ENCODE results near the gene SORL1.

DNA sequence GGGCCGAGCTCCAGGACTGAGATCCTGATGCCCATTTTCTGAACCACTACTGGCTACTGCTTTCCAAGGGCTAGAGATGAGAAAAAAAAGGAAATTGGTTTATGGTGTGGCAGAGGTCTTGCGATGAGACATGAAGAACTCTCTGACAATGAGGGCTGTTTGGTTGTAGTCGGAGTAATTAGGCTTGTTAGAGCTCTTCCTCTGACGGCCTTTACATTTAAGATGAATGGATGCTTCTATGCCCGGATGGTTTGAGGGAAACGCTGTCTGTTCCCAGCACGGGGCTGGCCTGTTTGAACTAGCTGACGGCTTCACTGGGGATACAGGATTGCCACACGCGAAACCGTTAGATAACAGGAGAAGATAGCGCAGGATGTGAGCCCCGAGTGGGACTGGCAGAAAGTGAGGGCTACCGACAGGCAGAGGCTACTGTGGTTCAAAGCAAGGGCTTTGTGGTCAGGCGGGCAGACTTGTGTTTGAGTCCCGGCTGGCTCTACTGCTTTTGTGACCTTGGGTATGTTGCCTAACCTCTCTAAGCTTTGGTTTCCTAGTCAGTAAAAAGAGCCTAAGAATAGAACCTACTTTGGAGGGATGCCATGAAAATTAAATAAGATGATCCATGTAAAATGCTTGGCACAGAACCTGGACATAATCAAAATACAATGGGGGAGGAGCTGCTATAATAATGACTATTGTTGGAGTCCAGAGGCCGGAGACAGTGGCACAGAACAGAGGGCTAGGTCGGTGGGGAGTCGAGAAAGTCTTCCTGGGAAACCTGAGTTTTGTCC is 2.8 kb upstream of the OAF start:
- PRO-cap: unidirectional peak, plus-strand start at position 349 of the sequence
- RAMPAGE, long total RNA, 3 experiments: no peak in any of the 3 experiments

DNA sequence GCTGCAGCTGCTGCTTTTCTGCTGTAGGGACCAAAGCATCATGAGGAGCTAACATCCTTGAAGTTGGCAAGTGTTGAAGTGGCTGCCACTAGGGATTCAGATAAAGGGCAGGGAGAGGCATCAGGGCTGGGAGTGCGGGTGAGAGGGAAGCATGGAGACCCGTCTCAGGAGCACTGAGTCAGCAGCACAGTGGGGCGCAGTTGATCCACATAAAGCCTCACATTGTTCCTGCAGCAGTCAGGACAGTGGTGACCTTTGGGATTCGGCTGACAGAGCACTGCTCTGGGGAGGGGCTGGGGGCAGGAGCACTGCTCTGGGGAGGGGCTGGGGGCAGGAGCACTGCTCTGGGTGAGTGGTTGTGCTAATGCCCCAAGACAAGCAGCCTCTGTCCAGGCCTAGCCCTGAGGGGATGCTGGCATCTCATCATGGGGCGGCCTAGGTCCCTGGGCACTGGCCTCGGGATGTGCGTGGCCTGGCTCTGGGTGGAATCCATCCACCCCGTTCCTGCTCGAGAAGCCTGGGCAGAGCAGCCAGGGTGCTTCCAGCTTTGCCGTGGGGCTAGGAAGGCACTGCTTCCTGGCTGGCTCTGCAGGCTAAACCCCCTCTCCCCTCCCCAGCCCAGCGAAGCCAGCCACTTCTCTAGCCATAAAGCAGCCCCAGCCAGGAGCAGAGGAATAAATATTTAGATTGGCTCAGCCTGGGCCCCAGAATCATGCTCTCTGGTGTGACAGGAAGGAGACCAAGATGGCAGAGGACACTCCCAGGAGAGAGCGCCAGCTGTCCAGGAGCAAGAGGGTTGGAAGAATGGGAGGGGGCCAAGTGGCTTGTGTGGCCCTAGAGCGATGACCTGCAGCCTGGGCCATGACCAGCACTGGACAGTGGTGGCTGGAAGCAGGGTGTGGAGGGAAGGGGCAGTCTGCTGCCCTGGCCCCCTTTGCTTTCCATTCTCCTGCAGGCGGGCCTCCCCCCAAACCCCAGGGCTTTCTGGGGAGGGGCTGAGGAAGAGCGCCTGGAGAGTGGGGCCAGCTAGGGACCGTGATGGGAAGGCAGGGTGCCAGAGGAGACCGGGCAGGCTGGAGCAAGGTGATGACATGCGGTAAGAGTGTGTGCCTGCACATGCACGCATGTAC is 7.4 kb downstream of the OAF start:
- PRO-cap: no peak
- RAMPAGE, long total RNA, 3 experiments: no peak in any of the 3 experiments

DNA sequence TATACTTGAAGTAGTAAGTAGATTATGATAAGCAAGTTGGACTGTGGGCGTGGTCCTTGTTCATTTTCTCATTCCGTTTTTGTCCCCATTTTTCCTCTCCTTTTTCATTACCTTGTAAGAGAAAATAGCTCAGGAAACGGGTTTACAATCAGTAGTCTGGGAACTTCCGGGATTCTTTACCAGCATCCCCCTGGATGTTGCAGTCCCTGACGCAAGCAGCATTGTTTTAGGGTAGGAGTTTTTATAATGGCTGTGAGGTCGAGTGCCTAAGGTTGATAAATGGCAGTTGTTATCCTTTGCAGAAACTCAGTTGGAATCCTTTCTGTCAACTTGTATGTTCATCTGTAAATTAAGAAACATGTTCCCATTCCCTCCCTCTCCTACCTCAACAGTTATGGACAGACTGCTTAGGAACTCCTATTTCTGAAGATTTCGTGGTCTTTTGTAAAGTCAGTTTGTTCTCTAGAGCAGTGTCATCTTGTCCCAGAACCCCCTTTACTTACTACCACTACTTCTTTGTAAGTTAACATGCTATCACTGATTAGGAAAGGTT is 68.3 kb downstream of the ARHGEF12 start:
- PRO-cap: no peak
- RAMPAGE, long total RNA, 3 experiments: no peak in any of the 3 experiments

DNA sequence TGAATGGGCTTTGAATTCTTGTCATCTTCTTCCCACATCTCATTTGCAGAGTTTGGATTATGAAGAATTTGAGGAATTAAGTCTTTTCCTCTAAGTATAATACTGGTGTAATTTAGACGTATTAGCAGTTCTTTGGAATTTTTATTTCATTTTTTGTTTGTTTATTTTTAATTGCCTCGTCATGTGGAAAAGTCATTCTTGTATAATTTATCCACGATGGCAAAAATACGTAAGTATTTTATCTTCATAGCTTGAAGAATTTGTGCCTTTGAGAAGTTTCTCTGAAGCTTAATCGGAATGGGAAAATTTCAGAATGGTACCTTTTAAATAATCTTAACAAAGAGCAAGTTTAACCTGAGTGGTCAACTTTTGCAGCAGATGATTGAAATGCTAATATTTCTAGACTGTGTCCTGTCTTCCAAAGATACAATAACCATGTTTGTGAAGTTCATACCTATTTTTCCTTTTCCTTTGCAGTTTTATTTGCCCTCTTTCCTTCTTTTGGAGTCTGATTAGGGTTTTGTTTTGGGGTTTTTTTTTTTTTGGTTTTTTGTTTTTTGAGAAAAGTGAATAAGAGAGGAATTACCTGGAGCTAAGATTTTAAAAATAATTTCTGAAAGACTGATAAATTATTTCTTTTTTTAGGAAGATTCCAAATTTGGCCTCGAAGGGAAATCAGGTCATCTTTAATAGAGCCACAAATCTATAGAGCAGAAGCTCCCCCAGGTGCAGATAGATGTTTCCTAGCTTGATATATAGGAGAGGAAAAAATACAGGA is 73.7 kb downstream of the ARHGEF12 start:
- PRO-cap: no peak
- RAMPAGE, long total RNA, 3 experiments: no peak in any of the 3 experiments

DNA sequence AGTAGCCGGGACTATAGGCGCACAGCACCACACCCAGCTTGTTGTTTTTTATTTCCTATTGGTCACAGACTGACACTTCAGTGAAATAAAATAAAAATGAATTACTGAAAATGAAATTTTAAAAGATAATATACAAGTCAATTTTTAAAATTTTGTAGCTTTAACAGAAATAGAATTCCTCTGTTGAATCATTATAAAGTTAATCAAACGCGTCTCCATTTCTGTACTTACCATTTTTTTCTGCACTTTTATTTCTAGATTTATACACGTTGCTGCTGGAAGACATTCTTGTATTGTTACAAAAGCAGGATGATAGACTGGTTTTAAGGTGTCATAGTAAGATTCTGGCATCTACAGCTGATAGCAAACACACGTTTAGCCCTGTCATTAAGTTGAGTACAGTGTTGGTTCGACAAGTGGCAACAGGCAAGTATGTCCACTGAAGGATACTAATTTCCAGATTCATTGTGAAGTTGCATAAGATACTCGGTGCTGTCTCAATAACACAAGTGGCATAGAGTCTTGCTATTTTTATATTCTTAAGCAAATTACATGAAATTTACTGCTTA is 36.4 kb upstream of the GRIK4 start:
- PRO-cap: no peak
- RAMPAGE, long total RNA, 3 experiments: no peak in any of the 3 experiments

- PRO-cap: no peak
- RAMPAGE, long total RNA, 3 experiments: no peak in any of the 3 experiments
These were observed 51.9 kb downstream of the GRIK4 start for GRCh38 chr11:120563445-120563936.

DNA sequence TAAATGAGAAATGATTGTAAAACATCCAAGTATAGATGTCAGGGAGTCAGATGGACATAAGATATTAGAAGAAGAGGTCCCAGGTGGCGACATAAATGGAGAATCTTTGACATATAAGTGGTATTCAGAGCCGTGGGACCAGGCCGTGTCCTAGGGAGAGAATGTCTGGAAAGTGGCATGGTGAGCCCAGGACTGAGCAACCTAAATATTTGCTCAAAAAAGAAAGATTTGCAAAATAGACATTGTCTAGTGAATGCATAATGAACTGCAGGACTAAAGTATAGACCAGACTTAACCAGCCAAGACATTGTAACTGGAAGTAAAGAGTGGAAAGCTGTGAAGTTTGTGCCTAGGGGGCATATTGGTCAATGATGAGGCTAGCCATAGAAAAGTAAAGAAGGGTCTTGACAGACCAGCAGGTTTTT is 171.9 kb downstream of the GRIK4 start:
- PRO-cap: no peak
- RAMPAGE, long total RNA, 3 experiments: no peak in any of the 3 experiments

- PRO-cap: no peak
- RAMPAGE, long total RNA, 3 experiments: no peak in any of the 3 experiments
These were observed 247.7 kb upstream of the TBCEL start for GRCh38 chr11:120776005-120776892.

- PRO-cap: no peak
- RAMPAGE, long total RNA, 3 experiments: no peak in any of the 3 experiments
These were observed 37.8 kb upstream of the TBCEL start for GRCh38 chr11:120985944-120986660.

DNA sequence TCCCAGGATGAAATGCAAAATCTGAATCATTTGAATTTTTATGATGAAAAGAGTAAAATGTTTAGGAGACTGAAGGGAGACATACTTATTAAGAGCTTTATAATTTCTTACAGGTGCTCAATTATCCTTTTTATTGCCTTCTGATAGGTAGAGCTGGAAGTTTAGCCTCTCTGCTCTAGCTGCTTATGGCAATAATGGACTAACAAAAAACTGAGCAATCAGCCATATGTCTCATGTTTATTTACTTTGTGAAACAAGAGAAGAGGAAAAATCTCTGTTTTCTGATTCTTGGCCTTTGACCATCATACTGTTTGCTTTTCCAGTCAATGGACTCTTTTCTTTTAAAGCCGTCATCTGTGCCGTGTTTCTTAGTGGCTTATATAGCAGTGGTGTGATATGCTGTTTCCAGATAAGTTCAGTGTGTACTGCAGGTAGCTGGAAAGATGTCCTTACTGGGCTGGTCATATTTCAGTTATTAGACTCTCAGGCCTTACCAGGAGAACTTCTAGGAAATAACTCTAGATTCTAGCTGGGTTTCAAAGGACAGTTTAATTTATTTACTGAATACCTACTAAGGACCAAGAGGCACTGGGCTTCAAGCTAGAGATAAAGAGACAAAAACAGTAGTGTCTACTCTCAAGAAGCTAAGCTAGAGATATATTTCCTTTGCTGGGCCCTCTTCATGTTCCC is 33.6 kb upstream of the TECTA start:
- PRO-cap: no peak
- RAMPAGE, long total RNA, 3 experiments: no peak in any of the 3 experiments

- PRO-cap: unidirectional peak, plus-strand start at chr11:121338022
- RAMPAGE, long total RNA, 3 experiments: no peak in any of the 3 experiments
These were observed 45.3 kb downstream of the SC5D start for GRCh38 chr11:121337603-121338445.

DNA sequence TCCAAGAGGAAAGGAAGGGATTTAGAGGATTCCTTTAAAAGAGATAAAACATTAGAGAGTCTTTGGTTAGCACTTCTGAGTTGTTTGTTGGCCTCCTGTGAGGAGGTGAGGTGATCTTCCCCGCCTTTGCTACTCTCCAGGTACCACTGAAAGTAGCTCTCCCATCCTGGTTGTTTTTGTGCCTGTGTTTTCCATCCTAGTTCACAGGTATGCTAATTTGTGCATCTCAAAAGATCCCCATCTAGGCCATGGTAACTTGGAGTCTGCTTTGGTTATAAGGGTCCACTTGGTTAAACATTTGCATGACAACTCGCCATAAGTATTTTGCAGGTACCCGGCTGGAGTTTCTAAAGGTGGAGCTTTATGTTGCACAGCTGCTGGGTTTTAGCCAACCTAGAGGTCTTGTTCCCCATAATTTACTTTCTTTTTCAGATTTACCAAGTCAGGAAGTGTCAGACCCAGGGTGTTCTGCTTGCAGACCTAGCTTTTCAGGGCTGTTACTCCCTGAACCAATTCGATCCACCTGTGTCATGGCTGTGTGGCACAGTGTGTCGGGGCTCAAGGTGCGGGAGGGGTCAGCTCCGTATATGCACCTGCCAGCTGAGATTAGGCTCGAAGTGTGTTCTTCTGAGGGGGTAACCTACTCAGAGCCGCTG is 79.1 kb upstream of the SORL1 start:
- PRO-cap: no peak
- RAMPAGE, long total RNA, 3 experiments: no peak in any of the 3 experiments

GRCh38 chr11:121377730-121378191 is 74.4 kb upstream of the SORL1 start:
- PRO-cap: no peak
- RAMPAGE, long total RNA, 3 experiments: no peak in any of the 3 experiments

DNA sequence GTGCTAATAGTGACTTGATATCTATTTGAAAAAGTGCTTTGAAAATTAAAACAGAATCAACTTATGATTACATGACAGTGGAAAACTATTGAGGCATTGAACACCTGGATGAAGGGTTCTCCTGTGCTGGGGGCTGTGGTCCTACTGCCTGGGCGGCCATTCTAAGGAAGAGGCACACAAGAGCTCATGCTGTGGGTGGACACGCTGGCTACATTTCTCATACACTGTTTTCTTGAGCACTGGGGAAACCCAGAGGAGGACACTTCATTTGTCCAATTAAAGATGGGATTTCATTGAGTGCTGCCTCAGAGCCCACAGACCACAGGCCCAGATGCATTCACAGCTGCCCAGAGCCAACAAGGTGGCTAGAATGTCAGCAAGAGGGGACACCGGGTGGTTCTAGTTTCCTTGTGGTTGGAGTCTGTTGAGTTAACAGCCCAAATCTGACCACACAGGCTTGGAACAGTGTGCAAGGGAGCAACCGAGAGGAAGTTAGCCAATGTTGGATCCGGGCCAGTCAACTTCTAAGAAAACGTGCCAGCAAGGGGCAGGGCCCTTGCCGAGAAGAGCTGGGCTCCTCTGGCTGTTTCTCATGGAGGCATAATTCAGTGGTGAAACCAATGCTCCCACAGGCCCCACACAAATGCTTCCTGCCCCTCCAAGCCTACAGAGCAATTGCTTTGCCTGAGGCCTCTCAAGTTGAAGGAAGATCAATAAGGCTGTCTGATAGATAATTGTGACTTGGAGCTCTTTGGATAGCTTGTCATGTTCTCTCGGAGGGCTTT is 35.0 kb upstream of the SORL1 start:
- PRO-cap: no peak
- RAMPAGE, long total RNA, 3 experiments: no peak in any of the 3 experiments

DNA sequence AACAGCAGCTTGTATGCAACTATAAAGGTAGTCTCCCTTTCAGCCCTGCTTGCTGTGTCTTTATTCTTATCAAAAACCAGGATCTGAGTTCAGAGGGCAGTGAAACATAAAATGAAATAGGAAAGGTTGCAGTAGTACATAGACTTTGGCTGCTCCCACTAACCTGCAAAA is 1.1 kb upstream of the SORL1 start:
- PRO-cap: no peak
- RAMPAGE, long total RNA, 3 experiments: no peak in any of the 3 experiments

GRCh38 chr11:121451836-121452626 is at the start of gene SORL1:
Gene SORL1, plus strand, starts transcription at chr11:121452314.
- PRO-cap: bidirectional peak, plus-strand start at chr11:121452320, minus-strand start at chr11:121452043
- RAMPAGE, long total RNA, 3 experiments: no peak in any of the 3 experiments

DNA sequence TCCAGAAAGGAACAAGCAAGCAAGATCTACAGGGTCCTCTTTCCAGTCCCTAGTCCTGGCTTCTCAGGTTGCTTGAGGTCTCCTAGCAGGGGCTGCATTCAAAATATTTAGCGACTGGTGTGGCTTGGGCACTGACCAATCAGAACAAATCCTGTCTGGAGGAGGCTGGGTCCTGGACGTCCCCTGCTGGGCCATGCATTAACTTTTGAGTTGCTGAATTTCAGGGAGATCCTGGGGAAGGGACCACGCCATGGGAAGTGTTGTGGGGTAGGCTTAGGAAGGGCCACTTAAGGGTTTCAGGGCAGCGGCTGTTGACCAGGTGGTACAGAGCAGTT is 27.3 kb downstream of the SORL1 start:
- PRO-cap: no peak
- RAMPAGE, long total RNA, 3 experiments: no peak in any of the 3 experiments

DNA sequence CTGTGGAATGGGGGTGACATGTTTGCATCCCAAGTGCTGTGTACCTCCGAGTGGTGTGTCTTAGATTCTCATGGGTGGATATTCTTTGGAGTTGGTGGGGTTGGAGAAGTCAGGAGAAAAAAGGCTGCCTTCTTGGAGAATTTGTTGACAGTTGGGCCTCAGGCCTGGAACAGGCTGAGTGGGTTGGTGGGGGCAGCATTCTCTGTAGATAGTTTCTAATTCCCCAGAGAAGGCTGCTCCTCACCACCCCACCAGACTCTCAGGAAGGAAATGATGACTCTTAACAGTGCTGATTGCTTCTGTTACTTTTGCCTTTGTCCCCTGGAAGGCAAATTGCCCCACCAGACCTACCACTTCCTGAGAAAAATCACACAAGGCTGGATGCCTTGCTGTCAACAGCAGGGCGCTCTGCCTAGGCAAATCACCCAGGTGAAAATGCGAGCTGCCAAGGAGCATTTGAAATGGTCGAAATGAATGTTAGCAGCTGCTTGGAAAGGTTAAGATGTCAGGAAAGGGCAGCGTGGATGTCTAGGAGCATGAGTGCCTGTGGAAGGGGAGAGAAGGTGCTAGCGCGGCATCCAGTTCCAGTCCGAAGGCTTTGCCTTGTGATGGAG is 30.3 kb downstream of the SORL1 start:
- PRO-cap: no peak
- RAMPAGE, long total RNA, 3 experiments: no peak in any of the 3 experiments

- PRO-cap: no peak
- RAMPAGE, long total RNA, 3 experiments: no peak in any of the 3 experiments
These were observed 33.0 kb downstream of the SORL1 start for GRCh38 chr11:121485093-121485621.

GRCh38 chr11:121496972-121497534 is 44.9 kb downstream of the SORL1 start:
- PRO-cap: no peak
- RAMPAGE, long total RNA, 3 experiments: no peak in any of the 3 experiments